Ishikawa (cell line): ENCODE data around the genes IFNGR1, OLIG3 and SMIM28.

DNA sequence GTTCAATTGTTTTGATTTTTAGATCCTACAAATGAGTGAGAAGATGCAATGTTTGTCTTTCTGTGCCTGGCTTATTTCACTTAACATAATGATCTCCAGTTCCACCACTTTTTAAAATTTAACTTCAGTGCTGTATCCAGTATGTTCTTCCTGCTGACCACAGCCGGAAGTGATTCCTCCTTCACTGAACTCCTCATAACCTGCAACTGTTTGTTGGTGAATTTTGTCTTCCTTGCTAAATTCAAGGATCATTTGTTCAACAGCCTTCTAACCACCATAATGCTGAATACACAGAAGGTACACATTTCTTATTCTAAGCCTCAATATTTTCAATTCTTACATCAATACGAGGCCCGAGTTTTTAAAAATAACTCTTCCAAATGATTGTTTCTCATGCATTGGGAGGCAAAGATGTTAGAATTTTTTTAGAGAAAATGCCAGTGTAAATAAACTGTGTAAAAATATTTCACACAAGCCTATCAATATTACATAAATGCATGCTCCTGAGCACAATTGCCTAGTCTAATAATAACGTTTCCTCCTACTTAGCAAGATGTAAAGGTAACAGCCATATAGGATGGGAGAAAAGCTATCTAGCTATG is 3.7 kb downstream of the MAP7 start:
- RRBS, result no CpG with 5 or more reads among the region's 4 CpGs

DNA sequence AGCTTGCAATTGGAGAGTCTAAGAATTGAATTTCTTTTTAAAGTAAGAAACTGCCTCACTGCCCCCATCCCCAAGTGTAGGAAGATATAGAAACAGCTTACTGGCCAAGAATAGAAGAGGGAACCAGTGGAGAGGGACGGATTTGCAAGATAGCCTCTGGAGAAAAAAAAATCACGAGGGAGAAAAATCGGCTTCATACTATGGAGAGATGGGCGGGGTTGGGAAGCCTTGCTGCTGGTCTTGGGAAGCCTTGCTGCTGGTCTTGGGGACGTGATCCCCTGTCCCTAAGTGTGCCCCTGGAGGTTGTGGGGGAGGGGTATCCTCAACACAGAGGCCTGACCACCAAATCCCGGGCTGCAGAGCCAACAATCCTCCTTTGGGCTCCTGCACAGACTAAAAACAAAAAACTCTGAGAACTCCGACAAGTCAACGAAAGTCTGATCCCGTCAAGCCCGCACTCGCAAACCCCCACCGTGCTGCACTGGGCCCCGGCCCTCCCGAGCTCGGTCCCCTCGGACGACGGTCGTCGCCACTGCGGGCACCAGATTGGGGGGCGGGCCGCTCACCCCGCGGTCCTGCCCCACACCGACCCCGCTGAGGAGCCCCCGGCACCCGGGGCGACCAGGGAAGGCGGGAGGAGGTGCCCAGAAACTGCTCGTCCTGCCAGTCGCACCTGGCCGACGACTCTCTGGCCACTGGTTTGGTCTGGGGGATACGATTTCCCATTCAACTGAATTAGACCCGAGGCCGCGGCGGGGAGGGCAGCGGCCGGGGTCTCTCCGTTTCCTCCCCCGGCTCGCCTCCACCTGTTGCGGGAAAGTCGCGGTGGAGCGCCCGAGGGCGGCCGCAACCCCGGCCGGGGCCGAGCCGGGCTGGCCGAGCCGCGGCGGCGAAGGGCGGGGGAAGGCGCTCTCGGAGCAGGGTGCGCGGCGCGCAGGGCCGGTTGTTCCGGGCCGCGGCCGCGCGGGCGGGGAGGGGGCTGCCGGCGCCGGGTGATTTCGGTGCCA is 649 bp downstream of the MAP7 start:
- RRBS, result 2% methylated on average over 36 of the region's 80 CpGs

DNA sequence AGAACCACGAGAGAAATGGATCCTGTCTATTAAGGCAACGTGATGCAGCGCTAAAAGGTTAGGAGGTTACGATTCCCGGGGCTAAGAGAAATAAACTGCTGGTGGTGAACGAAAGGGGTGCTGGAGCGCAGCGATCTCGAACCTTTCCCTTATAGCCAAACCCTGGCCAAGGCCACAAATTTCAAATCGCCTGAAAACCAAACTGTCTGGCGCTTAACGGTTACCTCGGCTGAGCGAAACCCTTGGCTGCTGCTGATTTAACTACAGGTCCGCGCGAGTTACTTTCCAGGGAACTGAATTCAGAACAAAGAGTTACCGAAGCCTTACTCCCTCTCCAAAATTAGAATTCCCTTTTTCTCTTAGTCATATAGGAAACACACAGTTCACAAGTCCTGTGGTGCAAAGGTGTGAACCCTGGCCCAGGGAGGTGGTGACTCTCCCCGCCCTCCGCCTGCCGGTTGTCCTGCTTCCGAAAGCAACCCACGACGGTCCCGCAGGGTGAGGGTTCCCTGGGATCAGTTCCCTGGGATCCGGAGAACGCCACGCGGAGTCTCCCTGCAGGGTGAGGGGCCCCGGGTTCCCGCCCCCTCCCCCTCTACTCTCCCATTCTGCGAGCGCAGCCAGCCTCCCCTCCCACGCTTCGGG is 1.2 kb upstream of the SLC35D3 start:
- RRBS, result 83% methylated on average over 9 of the region's 35 CpGs

DNA sequence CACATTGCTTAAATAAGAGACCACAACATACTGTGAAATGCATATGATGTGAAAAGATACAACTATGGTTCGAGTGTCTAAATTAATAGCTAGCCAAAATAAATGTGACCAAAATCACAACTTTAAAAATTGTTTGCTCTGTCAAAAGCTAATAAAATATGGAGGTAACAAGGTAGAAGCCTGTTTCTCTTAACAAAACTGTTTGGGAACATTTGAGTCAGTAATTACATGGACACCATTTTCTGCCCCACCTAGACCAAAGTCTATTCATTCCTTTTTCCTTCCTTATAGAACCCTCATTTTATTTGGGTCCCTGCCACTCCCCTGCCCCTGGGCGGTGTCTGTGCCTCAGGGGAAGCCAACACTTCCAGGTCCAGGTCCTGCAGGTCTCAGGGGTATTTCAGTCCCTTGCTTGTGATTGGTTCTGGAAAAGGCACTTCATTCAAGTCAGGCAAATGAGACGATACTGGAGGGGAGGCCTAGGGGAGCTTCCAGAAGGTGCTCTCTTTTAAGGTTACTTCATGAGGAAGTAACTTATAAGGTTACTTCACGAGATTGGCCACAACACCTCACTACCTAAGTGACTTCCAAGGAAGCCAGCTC is 42.2 kb downstream of the SLC35D3 start:
- RRBS, result no CpG with 5 or more reads among the region's 4 CpGs

GRCh38 chr6:137025780-137026095 is 19.0 kb downstream of the IL20RA start:
- RRBS, result no CpG with 5 or more reads among the region's 3 CpGs

DNA sequence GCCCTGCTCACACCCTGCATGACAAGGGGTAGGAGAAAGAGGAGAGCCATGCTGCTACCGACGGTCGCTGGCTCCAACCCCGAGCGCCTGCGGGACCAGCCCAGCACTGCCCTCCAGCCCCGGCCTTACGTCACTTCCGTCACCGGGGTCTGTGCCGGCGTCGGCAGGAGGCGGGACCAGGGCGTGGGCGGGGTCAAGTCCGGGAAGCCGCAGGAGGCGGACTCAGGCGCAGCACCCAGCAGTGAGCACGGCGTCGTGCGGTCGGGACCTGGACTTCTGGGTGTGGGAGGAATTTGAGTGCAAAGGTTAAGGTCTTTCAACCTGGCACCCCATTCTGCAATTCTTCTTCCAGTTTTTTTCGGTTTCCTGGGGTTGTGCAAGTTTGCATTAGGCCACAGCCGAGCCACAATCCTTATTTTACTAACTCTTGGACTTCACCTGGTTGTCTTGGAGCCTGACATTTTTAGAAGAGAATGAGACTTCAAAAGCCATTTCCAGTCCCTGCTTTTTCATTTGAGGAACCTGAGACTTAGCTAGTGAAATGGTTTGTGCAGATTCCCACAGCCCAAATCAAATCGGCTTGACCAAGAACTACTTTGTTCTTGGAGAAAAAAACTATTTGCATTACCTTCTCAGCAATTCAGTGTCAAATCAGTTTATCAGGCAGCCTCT is at the start of gene IFNGR1:
Gene IFNGR1, minus strand, starts transcription at position 108 of the 672 bp plus-strand sequence.
- RRBS, result 1% methylated on average over 7 of the region's 28 CpGs

DNA sequence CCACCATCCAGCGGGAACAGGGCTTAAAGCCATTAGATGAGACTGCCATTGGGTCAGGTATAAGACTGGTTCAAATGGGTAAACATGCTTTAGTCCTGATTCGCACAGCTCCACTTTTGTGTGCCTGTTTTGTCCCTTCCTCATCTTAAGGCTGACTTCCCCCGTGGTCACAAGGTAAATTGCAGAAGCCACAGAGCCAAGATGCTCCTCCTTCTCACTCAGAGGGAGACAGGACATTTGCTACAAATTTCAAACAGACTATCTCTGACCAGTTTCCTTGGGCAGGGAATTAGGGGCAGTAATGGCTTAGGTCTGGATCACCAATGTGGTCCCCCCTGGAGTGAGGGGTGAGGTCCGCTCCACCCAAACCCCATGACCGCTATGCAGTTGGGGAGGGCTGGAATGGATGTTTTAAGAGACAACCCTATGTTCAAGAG is 11.4 kb upstream of the IFNGR1 start:
- RRBS, result no CpG with 5 or more reads among the region's 5 CpGs

GRCh38 chr6:137414740-137414962 is 79.5 kb downstream of the OLIG3 start:
- RRBS, result no CpG with 5 or more reads among the region's 5 CpGs

- RRBS, result no CpG with 5 or more reads among the region's 10 CpGs
These were observed at the start of gene OLIG3 for GRCh38 chr6:137494218-137494482. Gene OLIG3 (minus strand): TSS chr6:137494394.

DNA sequence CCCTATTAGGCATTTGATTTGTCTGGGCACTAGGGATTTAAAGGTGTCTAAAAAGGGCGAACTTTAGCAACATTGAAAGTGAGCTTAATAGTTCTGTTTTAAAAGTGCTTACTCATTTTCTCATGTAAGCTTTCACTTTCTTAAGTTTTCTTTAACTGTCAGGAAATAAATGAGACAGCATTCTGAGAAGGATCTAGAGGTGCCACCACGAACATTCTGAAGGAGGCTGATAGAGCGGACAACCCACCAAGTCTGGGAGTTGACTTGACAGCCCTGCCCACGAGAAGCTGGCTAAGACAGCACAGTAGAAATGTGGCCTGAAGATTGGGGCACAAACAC is 144.4 kb upstream of the TNFAIP3 start:
- RRBS, result no CpG with 5 or more reads among the region's 4 CpGs

- RRBS, result no CpG with 5 or more reads among the region's 6 CpGs
These were observed 90.2 kb upstream of the TNFAIP3 start for GRCh38 chr6:137776964-137777163.

GRCh38 chr6:137780201-137781249 is 86.5 kb upstream of the TNFAIP3 start:
- RRBS, result no CpG with 5 or more reads among the region's 10 CpGs

- RRBS, result no CpG with 5 or more reads among the region's 2 CpGs
These were observed 62.5 kb upstream of the TNFAIP3 start for GRCh38 chr6:137804272-137805176.

GRCh38 chr6:137879387-137880358 is 12.6 kb downstream of the TNFAIP3 start:
- RRBS, result no CpG with 5 or more reads among the region's 12 CpGs

DNA sequence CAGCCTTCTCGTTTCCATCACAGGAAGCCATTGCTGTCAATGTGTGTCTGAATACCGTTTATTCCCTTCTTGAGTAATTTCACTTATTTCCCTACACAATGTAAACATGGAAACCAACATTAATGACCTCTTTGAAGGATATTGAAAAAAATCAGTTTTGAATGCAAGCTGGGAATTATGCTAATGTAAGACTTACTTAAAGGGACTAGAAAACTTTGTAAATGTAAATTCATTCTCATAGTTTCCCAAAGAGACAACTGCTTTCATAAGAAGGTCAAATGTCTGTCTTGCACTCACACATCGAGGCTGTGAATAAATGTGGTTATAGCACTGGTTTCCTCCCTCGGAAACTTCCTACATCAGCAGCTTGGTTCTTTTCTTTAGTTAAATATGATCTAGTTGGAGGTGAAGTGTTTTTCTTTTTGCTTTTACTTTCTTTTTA is 108.2 kb downstream of the TNFAIP3 start:
- RRBS, result no CpG with 5 or more reads among the region's 4 CpGs

DNA sequence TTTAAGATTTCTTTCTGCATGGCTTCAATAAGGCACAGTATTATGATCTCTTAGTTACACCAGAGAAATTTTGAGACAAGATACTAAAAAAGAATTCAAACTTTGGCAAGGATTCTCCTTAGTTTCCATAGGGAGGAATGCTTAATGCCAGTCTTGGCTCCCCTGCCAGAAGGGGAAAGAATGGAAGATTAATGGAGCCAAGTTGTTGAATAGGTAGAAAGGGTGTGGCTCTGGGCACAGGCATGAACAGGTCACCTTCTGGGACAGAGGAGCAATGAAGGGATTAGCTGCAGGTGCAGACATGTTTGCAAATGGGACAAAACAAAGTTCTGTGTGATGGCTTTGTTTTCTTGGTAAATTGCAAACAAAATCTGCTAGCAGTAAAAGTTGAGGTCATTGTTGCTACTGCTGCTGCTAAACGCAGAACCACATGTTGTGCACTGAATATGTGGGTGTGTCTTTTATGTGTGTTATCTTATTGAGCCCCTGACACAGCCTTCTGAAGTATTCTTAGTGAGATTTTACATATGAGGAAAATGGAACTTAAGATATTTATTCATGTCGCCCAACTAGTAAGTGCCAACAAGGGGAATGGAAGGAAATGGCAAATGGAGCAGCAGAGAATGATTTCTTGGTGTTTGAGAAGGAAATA is 93.2 kb downstream of the PERP start:
- RRBS, result no CpG with 5 or more reads among the region's 2 CpGs

- RRBS, result no CpG with 5 or more reads among the region's 14 CpGs
These were observed 4.8 kb downstream of the PERP start for GRCh38 chr6:138102390-138102894.

- RRBS, result 22% methylated on average over 2 of the region's 14 CpGs
These were observed 1.1 kb downstream of the PERP start for GRCh38 chr6:138105802-138106768.

- RRBS, result no CpG with 5 or more reads among the region's 11 CpGs
These were observed 9.0 kb upstream of the PBOV1 start for GRCh38 chr6:138227099-138227921.

- RRBS, result no CpG with 5 or more reads among the region's 6 CpGs
These were observed at the start of gene SMIM28 for GRCh38 chr6:138377622-138378168. Gene SMIM28 (plus strand): TSS chr6:138377905.